ENCODE measurements around a stretch of chr6.

GRCh38 chr6:138718942-138719590, 54.5 kb upstream of the CCDC28A start:
- PRO-cap: no peak

DNA sequence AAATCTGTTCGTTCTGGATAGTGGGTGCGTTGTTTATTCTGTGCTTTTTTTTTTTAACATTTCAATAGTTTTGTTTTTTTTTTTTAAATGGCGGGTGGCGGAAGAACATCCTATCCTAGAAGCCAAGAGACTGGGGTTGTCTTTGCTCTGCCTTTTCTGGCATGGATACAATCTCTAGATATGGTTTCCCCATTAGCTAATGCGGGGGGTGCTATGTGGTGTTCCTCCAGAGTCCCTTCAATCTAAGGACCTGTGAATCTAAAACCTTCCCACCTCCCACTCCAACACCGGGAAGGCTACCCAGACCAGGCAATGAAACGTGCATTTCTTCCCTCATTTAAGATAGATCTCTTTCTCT, 878 bp upstream of the CCDC28A start:
- PRO-cap: no peak

DNA sequence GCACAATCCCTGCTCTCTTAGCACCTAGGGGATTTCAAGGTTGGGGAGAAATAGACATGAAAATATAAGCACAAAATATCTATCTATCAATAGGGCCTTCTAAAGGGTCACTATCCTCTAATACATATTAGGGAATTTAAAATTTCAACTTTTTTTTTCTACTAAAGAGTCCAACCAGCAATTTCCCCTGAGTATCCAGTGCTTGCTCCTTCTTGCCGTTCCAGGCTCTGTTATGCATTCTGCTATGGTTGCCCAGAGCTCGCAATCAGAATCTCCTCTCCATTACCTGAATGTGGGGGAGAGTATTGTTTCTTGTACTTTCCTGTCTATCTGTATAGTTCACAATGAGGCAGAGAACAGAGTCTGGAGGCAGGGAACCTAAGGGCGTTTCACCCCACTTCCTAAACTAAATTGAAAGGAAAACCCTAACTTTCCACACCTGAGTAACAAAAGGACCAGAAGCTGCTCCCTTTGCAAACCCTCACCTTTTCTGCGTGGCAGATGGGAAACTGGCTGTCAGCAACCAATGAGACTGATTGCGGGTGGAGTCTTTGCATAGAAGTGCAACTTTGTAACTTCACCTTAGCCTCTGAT, 2.0 kb upstream of the HECA start:
- PRO-cap: no peak

- PRO-cap: no peak
Measured at GRCh38 chr6:139157000-139157637, 22.2 kb downstream of the HECA start.

- PRO-cap: no peak
Measured at GRCh38 chr6:139157638-139158122, 22.8 kb downstream of the HECA start.

- PRO-cap: no peak
Measured at GRCh38 chr6:139166055-139166742, 31.3 kb downstream of the HECA start.

- PRO-cap: no peak
Measured at GRCh38 chr6:139170151-139171123, 35.6 kb downstream of the HECA start.

GRCh38 chr6:139338715-139339347, 35.6 kb downstream of the CITED2 start:
- PRO-cap: no peak

DNA sequence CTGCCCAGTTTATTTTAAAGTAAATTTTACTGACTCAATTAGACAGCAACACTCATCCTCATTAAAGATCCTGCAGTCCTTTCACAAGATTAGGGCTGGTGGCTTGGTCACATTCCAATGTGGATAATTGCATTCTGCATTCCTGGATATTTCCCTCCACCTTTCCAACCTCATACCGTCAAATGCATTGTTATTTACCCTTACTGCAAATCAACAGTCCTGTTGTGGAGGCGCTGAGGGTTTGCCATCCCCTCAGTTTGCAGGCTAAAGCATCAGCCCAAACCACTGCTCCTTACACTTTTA, 5.4 kb downstream of the CITED2 start:
- PRO-cap: no peak

- PRO-cap: no peak
Measured at GRCh38 chr6:139373669-139373961, 833 bp downstream of the CITED2 start.

DNA sequence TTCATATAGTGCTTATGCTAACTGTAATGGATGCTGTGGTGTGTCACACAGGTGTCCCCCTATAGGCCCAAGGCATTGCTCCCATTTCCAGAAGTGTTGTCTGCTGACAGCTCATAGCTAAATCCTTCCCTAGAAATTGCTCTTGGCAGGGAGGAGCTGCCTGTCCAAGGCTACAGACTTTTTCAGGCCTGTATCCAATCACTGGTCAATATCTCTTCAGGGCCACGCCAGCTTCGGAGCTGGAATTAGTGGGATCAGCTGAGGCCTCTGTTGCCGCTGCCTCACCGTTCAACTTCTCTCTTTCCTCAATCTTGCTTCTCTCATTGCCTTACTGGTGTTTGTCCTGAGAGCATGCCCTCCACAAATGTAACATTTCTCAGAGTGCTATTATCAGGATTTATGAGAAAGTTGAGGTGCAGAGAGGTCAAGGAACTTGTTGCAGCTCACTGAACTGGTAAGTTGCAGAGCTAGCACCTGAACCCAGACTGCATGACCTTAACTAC, 111.8 kb upstream of the CITED2 start:
- PRO-cap: no peak

DNA sequence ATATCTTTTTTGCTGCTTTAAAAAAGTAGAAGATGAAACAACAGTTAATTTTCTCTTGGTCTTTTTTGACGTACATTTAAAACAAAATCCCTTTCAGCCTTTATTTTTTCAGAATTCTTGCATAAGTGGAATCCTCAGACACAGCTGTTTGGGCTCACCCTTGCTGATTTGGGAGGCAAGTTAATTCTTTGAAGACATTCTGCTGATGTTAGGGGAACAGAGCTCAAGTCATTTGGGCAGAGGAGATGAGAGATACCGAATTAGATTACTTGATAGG, 567.8 kb upstream of the CITED2 start:
- PRO-cap: no peak

DNA sequence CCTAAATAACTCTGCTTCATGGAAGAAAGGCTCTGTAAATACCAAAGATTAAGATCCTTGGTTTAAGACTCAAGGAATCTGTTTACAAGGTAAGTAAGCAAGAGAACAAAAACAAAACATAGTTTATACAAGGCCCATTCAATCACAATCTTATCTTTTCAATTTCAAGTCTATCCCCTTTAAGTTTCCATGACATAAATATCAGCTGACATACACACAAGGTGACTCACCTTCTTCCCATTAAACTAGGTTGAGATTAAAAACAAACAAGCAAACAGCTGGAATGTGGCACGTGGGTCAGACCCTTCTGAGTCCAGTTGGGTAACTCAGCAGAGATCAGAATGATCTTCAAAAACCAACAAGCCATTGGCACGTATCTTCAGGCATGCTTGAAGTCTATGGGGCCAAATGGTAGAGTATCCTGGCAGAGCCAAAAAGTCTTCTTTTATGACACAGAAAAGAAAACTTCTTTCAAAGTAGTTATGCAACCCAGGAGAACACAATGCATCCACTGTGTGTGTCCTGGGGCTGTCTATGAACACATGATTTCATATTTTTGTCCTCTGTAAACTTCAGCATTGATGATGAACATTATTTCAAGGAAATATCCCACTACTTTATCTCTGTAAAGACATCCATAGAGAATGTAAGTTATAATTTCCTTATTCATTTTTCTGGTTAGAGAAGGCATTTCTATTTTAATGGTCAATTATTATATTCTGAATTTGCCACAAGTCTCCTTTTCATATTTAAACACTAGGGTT, 603.5 kb upstream of the CITED2 start:
- PRO-cap: no peak

- PRO-cap: no peak
Measured at GRCh38 chr6:140320363-140320869, 946.0 kb upstream of the CITED2 start.

DNA sequence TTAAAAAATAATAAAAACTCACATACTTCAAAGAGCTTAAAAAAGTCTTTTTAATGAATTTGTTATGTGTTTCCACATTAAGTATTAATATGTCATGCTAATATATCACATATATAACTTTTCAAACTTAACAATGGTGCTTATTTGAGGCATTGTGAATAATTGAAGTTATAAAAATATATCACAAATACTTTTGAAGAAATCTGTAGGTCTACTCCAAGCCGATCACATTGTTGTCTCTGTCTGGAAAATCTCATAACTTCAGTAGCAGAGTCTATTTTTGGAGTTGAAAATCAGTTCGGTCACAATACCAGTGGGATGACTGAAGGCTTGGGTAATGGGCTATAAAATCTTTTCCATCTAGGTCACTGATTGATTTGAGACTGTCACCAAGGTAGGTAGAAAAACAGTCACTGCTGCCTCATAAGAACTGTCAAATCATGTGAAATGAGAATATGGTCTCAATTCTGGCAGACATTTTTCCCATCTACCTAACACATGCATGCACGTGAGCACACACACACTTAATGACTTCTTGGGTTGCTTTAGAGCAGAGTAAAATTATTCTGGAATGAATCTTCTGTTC, 1162.7 kb upstream of the CITED2 start:
- PRO-cap: no peak

- PRO-cap: no peak
Measured at GRCh38 chr6:141359954-141360305, 772.8 kb upstream of the GJE1 start.

DNA sequence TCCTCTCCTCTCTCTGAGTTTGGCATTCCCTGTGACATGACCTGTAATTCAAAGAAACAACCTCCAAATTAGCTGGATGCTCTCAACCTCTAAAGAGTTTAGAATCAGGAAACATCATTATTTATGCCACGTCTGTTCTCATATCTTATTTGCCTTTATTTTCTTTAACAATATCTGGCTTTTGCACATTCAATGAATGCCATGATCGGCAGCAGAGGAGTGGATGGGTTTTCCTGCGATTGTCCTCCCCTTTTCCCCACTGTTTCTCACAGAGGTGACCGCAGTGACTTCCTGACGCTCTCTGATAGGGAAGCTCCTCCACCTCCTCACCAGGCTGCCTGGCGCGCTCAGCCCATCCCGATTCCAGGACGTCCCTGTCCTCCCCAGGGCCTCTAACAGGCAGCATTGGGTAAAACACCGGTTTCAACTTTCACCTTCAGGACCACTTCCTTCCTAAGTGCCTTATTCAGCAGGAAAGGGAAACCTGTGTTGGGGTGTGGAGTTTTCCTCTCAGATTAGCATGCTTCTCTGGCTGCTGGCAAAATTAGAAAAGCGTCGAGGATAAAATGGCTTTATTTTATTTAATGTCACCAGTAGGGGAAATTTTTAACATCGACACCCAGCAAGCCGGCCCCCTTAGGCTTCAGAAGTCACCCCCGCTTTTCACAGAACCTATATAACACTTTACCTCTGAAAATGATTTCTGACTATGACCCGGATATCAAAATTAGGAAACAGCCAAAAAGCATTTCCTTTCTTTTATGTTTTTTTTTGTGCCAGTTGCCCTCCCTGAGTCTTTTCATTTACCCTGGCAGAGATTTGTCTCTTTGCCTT, 570.5 kb upstream of the GJE1 start:
- PRO-cap: no peak

- PRO-cap: no peak
Measured at GRCh38 chr6:142303005-142303654, 1.3 kb downstream of the ADGRG6 start.

DNA sequence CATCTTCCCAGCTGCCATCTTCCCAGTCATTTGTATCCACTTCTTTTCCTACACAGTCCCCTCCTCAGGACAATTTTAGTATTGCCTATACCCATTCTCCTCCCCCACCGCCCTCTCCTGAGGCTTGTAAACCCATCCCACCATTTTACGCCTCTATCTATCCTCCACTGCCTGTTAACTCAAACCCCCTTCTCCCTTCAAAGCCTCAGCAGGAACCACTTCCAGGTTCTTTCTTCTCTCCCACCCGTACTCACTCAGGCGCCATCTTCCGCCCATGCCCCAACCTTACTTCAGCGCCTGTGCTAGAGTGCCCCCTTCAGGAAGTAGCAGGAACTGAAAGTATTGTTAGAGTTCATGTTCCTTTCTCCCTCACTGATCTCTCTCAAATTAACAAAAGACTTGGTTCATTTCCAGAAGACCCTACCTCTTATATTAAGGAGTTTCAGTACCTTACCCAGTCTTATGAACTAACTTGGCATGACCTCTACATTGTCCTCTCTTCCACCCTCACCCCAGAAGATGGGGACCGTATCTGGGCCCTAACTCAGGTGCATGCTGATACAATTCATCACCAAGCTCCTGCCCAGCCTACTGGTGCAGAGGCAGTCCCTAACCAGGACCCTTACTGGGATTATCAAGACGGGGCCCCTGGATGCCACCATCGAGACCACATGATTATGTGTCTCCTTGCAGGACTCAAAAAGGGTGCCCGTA, 236.1 kb downstream of the ADGRG6 start:
- PRO-cap: no peak

- PRO-cap: no peak
Measured at GRCh38 chr6:142867397-142867791, 77.6 kb downstream of the HIVEP2 start.